Mesothelial cell of epicardium (in vitro differentiated cells): ENCODE results near the gene FBXO15.

- PRO-cap, result no peak
Observed at GRCh38 chr18:70285410-70285793, 3.4 kb upstream of the SOCS6 start.

DNA sequence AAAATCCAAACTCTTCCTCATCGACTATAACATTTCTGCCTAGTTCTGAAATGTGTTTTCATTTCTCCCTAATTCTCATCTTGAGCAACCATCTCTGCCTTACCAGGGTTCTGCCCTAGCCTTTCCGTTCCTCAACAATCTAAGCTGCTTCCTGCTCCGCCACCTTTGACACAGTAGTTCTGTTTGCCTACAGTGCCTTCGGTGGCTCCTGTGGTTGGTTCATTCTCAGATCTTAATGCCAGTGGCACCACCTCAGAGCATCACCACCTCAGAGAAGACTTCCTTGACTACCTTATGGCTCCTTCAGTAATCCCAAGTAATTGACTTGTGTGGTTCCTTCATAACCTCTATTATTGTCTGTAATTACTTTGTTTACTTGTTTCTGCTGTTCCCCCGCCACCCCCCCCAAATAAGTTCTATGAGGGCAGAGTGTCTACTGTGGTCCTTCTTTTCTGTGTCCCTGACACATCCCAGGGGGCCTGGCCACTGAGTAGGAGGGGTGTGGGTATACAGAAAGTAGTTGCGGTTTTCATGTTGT lies 3.9 kb downstream of the SOCS6 start:
- PRO-cap, result no peak

GRCh38 chr18:70335853-70336641 lies 47.2 kb downstream of the SOCS6 start:
- PRO-cap, result no peak

DNA sequence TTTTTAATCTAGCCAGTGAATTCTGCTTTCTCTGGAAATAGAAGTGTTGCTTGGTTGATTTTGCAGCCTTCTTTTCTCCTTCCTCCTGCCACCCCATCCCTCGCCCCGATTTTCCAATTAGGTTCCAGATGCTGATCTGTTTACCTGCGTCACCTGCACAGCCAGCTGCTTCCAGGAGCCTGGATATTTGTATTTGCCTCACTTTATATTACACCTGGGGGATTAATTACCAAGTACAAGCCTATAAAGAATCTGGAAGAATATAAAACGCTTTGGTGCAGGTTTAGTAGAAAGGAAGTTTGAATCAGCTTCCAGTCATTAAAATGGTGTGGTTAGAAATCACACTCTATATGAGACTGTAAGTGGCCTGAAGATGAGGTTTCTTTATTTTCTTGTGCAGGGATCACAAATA lies 234.5 kb downstream of the SOCS6 start:
- PRO-cap, result no peak

GRCh38 chr18:72772267-72772590 lies 95.6 kb downstream of the NETO1 start:
- PRO-cap, result no peak

DNA sequence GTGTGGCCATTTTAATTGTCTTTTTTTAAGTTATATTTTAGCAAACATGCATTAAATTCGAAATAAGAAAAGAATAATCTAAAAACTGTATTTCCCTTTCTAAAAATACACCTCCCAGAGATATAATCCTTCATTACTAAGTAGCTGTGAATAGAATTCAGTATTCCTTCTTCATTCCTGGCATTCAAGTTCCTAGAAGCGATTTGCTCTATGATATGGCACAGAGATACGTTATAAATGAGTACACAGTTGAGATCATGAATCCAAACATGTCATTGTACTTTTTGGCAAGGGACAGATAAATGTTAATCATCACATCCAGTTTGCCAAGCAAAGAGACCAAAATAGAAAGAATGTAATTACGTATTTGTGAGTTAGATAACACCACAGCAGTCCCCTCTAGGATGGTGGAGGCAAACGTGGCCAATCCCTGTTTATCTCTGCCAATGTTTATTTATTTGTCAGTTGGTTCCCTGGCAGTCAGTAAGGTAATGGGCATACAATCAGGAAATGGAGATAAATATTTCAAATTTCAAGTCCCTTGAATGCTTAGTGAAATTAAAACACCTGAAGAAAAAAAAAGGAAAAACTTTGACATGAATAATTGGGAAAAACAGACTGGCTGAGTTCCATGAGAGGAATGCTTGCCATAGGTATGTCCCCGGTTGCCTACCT lies 451.0 kb upstream of the NETO1 start:
- PRO-cap, result no peak

GRCh38 chr18:74063633-74064141 lies 83.9 kb downstream of the FBXO15 start:
- PRO-cap, result no peak

DNA sequence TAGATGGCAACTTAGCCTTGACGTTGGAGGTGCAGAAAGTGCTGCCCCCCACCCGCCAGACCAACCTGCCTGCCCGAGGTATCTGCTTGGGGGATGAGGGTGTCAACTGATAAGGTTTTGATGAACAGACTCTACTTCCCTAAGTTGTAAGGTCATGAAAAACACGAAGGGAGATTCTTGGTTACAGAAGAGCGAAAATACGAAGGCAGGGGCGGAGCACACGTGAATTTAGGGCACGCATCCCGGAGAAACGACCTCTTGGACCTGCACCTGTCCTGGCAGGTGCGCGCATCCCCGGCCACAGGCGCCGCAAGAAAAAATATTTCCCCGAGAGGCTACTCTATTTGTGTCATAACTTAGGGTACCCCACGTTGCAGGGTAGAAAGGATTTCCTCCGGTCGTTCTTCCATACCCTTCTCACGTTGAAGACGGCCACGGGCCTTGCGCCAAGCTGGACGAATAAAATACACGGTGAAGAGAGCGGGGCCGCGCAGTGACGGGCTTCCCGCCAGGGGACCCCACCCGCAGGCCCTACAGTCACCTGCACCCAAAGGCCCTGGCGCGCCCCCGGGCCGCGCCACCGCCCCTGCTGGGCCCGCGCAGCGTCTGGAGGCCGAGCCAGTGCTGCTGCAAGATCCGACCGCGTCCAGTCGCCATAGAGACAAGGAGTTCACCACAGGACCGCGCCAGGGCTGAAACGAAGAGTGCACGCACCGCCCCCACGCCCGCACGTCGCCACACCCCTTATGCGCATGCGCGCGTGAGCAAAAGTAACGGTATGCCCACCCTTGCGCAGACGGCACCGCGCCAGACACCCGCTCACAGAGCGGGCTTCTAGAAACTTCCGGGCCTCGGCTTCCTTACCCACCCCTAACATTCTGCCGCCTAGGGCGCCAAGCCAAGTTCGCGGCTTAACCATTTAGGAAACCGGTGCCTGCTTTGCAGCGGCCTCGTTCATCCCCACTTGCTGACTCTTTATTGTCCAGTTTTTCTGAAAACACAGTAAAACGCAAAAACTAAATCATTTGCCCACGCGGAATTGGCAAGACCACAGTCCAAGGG lies at the start of gene FBXO15:
Gene FBXO15 (minus strand): TSS at position 706 of the 1,062 bp plus-strand sequence.
- PRO-cap, result unidirectional peak, plus-strand start at position 807 of the sequence

DNA sequence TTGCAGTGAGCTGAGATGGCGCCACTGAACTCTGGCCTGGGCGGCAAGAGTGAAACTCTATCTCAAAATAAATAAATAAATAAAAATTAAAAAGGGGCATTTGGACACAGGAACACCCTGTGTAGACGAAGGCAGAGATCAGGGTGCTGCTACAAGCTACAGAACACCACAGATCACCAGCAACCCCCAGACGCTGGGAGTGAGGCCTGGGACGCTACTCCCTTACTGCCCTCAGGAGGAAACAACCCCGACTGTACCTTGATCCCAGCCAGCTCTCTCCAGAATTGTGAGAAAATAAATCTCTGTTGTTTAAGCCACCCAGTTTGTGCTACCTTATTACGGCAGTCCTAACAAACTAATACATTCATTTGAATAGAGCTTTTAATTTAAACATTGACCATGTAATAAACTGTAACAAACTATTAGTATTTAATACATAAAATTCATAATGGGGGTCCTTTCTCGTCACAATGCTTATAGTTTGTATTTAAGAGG lies 58.8 kb downstream of the CYB5A start:
- PRO-cap, result no peak

GRCh38 chr18:74290024-74290470 lies 1.7 kb downstream of the CYB5A start:
- PRO-cap, result no peak

- PRO-cap, result no peak
Observed at GRCh38 chr18:74456160-74456825, 815 bp downstream of the DIPK1C start.

DNA sequence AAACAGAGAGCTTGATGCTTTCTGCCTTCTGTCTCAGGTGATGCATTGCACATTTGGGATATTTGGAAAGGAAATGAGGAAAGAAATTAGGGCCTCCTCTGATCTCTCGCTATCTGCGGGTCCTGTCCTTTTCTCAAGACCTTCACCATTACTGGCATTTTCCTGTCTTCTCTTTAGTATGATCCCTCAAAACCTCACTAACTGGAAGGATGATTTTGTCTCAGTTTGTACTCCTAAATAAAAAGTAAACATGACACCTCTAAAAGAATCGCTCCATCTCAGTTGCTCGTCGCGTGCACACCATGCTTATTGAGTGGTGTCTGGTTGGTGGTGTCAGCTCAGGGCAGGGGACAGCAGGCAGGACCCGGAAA lies 13.5 kb upstream of the CNDP1 start:
- PRO-cap, result no peak

- PRO-cap, result no peak
Observed at GRCh38 chr18:74694446-74694772, 96.7 kb downstream of the ZNF407 start.

DNA sequence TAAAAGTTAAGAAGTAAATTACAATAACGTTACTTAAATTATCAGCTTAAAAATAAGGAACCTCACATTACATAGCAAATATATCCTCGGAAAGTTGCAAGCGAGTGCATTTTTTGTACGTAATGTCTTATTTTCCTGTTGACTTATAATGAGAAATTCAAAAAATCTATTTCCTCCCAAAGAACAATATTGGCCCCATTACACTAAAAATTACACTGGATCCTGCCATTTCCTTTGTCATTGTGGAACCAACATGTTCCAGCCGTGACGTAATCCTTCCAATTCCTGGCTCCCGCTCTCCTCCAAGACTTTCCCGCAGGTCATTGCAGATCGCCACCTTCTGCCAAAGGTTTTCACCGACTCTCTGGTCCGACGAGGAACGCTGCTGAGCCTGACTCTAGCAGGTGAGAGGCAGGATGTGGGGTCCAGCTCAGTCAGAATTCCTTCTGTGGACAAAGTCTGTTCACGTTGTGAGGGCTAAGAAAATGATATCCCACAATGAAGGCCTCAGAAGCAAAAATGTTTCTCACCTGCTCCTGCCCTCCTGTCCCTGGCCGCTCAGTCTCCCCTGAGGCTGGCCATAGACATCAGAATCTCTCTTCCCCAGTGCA lies 38.0 kb downstream of the PTGR3 start:
- PRO-cap, result no peak

GRCh38 chr18:75207306-75207879 lies 1.5 kb downstream of the PTGR3 start:
- PRO-cap, result no peak

- PRO-cap, result no peak
Observed at GRCh38 chr18:76150808-76151126, 344.3 kb downstream of the ZNF516 start.

GRCh38 chr18:76371333-76372196 lies 123.5 kb downstream of the ZNF516 start:
- PRO-cap, result no peak

DNA sequence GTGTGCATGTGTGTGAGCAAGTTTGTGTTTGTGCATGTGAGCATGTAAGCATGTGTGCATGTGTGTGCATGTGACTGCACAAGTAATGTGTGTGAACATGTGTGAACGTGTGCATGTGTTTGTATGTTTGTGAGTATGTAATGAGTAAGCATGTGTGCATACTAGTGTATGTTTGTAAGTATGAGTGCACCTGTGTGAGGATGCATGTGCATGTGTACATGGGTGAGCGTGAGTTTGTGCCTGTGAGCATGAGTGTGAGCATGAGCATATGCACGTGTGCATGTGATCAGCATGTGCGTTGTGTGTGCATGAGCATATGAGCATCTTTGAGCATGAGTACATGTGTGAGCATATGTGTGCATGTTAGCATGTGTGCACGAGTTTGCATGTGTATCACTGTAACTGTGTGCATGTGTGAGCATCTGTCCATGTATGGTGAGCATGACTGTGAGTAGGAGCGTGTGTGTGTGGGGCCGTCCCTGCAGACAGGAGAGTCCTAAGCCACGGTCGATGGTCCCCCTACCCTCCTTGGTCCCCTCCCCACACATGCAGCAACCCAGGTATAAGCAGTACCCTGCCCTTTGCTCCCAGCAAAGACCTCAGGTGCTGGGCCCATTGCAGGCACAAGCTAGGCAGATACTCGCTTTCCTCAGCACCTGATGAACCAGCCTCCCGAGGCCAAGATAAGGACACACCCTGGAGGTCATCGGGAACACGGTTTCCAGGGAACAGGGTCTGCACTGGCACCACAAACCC lies 90.4 kb downstream of the ZNF516 start:
- PRO-cap, result no peak

DNA sequence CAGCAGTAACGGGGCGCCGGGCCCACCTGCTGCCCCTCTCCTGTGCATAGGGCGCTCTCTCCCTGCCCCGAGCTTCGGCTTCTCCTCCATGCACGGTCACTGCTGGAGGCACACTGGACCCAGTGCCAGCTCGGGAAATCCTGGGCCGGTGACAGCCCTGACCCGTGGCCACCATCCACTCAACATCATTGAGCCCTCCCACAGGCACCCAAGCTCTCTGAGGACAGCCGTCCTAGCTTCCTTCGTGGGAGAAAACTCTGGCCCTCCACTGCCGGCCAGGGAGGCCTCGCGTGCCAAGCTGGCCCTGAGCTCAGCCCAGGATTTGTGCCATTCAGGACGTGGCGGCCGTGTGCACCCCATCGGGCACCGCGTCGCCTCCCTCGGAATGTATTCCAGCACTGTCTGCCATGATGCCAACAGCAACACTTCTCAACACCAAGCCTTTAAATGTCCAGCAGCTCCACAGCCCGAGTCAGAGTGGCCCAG lies 35.8 kb downstream of the ZNF516 start:
- PRO-cap, result no peak

GRCh38 chr18:76483096-76484135 lies 11.6 kb downstream of the ZNF516 start:
- PRO-cap, result no peak